Monocyte (primary cell): ENCODE measurements around a stretch of chr7.

GRCh38 chr7:44071661-44073134, 6.8 kb upstream of the PGAM2 start:
- PRO-cap, 2 experiments: no peak in any of the 2 experiments

DNA sequence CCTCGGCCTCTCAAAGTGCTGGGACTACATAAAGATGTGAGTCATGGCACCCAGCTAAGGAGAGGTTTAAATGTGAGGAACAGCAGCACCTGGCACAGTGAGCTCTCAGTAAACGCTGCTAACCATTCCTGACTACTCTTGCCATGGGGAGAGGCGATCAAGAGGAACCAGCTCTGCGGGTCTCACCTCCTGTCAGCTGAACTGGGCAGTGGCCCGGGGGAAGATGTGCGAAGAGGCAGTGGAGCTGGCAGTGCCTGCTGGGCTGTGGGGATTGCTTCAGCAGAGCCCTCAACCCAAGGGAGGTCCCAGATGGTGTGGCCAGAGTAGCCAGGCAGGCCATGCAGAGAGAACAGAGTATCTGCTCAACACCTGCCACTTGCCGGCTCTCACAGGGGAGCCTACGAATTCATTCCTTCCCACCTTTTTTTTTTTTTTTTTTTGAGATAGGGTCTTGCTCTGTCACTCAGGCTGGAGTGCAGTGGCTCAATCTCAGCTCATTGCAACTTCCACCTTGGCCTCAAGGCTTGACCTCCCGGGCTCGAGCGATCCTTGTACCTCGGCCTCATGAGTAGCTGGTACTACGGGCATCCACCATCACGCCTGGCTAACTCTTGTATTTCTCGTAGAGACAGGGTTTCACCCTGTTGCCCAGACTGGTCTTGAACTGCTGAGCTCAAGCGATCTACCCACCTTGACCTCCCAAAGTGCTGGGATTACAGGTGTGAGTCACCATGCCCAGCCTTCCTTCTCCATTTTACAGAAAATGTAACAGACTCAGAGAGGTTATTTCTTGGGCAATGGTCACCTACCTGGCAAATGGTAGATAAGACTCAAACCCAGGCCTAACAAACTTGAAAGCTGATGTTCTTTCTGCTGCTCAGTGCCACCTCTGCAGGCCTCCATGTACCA, 6.8 kb downstream of the POLM start:
- PRO-cap, 2 experiments: no peak in any of the 2 experiments

DNA sequence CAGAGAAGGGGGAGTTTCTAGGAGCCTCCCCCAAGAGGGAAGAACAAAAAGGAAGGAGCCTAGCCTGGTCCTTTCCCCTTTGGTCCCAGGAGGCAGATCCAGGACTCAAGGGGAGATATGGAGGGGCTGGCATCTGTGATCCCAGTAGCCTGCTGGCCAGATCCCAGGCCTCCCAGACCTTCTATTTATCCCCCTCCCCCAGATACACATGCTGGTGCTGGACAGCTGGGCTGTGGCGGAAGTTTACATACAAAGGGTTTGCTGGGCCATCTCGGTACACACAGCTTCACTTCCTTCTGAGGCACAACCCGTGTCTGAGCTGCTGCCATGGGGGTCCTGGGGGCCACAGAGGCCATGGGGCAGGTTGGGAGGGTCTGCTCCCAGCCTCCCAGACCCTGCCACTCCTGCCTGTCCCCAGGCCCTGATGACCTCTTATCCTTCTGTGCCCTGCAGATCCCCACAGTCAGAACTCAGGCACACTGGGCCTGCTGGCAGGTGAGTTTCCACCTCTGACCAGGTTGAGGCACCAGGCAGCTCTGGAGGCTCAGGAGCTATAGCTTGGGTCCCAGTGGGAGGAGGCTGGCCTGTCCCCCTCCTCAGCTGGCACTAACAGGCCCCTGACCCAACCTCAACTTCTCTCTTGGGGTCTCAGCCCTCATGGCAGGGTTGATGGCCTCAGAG, 3.0 kb upstream of the AEBP1 start:
- PRO-cap, 2 experiments: no peak in any of the 2 experiments

- PRO-cap, 2 experiments: no peak in any of the 2 experiments
Measured at GRCh38 chr7:44114737-44115410, 8.5 kb downstream of the POLD2 start.

DNA sequence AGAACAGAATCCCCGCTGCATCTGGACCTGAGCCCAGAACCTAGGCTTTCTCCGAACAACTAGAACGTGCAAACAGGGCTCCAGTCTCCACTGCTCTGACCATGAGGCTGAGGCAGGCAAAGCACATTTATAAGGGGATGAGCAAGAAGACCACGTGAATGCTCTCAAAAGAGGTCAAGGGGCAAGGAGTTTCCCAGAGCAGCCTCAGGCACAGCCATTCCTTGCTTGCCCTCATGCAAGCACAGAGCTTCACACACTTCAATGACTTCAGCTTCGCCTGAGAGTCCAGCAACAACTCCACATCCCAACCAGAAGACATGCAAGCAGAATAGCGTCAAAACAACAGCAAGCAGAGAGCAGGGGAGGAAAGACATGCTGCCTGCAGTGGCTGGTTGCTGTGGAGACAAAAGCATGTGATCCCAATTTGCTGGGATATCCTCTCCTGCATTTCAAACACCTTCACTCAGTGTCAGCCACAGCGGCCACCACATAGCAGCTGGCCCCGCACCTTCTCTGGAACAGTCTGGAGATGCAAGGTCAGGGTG, 60.0 kb upstream of the CAMK2B start:
- PRO-cap, 2 experiments: no peak in any of the 2 experiments

DNA sequence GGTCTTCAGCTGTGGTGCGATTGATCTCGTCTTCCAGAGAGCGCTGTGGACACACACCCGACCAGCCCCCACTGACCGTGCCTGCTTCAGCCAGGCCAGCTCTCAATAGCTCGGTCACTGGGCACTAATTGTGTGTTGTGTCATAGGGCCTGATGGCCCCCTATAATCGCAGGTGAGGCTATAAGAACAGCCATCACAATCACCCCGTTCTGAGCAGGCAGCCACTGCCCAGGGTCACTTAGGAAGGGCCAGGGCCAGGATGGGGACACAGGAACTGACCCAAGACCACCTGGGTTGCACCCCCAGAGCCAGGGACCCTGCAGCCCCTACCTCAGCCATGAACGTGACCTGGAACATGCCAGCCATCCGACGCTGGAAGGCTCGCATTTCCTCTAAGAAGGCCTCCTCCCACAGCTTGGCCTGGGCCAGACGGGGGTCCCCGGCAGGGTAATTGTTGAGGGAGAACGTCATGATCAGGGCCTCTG, 5.2 kb downstream of the NPC1L1 start:
- PRO-cap, 2 experiments: no peak in any of the 2 experiments

DNA sequence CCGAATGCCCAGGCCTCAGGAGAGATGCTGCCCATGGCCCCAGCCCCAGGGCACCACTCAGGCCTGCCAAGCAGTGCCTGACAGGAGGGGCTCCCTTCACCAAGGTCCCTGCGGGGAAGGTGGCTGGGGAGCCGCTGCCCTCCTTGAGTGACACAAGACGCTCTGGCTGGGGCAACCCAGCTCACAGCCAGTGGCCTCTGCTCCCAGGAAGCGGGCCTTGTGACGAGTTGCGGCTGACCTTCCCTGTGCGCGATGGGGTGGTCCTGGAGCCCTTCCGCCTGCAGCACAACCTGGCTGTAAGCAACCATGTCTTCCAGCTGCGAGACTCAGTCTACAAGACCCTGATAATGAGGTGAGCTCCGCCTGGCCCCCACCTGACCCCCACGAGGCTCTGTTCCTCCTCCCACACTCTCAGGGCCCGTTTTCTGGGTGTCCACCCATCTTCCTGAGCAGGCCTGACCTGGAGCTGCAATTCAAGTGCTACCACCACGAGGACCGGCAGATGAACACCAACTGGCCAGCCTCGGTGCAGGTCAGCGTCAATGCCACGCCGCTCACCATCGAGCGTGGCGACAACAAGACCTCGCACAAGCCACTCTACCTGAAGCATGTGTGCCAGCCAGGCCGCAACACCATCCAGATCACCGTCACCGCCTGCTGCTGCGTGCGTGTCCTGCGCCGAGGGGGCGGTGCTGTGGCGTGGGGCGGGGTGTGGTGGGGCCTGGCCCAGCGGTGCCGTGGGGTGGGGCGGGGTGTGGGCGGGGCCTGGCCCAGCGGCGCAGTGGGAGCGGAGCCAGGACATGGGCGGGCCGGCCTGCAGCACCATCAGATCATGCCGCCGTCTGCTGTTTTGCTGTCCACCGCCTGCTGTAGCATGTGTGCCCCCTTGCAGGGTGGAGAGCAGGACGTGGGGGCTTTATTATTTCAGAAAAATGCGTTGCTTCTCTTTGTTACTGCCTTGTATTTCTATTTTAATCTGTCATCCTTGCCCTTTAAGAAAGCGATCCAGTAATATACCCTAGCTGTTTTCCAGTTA, 12.9 kb downstream of the ZMIZ2 start:
- PRO-cap, 2 experiments: no peak in any of the 2 experiments

DNA sequence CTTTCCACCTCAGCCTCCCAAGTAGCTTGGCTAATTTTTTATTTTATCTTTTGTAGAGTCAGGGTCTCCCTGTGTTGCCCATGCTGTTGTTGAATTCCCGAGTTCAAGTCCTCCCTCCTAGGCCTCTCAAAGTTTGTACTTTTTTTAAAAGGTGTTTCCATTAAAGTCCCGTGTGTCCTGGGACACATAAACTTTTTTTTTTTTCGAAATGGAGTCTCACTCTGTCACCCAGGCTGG, 24.3 kb downstream of the PPIA start:
- PRO-cap, 2 experiments: peak in 2 of 2 experiments; most common minus-strand start position 124 of the sequence (in 2)

- PRO-cap, 2 experiments: peak in 2 of 2 experiments; most common minus-strand start chr7:44967421 (in 1)
Measured at GRCh38 chr7:44967321-44967871, 11.4 kb downstream of the MYO1G start.

- PRO-cap, 2 experiments: peak in 1 of 2 experiments; most common minus-strand start chr7:44968118 (in 1)
Measured at GRCh38 chr7:44967872-44968417, 10.9 kb downstream of the MYO1G start.

- PRO-cap, 2 experiments: no peak in any of the 2 experiments
Measured at GRCh38 chr7:45069484-45070280, 19.1 kb downstream of the NACAD start.

GRCh38 chr7:45697757-45698216, 123.6 kb downstream of the ADCY1 start:
- PRO-cap, 2 experiments: no peak in any of the 2 experiments

DNA sequence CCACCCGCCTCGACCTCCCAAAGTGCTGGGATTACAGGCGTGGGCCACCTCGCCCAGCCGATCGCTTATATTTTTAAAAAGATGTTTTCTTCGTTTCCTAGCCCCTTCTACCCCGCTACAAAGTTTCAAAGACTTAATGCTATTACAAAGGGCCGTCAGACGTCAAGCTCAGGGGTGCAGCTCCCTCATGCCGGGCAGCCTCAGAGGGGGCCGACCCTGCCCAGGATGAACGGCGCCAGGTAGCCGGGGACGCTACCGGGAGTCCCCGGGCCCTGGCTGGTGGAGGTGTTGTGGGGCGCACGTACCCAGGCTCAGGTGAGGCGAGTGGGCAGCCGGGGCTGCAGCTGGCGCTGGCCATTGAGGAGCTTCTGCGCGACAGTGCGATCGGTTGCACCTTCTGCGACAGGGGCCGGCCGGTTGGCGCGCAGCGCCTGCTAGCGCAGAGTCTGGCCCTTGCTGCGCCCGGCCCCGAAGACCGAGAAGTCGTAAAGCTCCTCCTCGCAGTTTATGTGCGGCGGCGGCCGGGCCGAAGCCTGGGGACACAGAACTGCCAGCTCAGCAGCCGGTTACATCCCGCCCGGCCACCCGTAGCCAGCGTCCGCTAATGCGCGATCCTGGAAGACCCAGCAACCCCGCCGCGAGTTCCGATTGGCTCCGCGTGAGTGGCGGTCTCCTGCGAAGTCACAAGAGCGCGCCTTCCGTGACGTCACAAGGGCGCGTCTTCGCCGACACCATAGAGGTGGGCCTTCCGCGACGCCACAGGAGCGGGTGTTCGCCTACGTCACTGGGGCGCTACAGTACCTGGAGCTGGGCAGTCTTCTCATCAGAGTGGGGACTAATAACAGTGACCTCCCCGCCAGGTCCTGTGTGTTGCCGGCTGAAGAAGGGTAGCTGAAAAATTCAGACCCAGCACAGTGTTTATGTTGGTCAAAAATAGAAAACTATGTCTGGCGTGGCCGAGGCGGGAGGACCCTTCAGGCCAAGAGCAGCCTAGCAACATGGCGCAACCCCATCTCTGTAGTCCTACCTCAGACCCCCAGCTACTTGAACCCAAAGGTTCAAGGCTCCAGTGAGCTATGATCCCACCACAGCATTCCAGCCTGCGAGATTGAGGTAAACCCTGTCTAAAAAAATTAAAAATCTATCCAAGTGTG, 104.2 kb downstream of the CCDC201 start:
- PRO-cap, 2 experiments: peak in 2 of 2 experiments; most common plus-strand start position 761 of the sequence (in 2); most common minus-strand start position 603 of the sequence (in 2)

- PRO-cap, 2 experiments: no peak in any of the 2 experiments
Measured at GRCh38 chr7:45866049-45866248, 6.9 kb downstream of the CCDC201 start.

DNA sequence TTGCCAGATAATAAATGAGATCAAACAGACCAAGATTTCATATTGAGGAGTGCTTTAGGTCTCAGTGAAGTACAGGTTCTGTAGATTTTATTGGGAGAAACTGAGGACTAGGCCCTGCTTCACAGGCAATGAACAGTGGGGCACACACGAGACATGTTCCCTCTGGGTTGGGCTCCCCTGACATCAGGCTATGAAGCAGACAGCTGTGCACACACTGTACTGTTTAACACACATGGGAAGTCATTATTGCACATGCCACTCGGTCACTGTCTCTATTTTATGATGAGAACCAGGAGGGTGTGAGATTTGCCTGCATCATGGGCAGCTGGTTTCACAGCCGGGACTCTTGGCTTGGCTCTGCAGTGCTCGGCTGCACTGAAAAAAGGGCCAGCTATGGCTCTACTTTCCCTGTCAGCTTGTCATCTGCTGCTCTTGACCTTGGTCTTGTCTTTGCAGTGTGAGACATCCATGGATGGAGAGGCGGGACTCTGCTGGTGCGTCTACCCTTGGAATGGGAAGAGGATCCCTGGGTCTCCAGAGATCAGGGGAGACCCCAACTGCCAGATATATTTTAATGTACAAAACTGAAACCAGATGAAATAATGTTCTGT, 4.3 kb downstream of the IGFBP1 start:
- PRO-cap, 2 experiments: no peak in any of the 2 experiments

GRCh38 chr7:45912462-45912844, 8.6 kb downstream of the IGFBP3 start:
- PRO-cap, 2 experiments: no peak in any of the 2 experiments

DNA sequence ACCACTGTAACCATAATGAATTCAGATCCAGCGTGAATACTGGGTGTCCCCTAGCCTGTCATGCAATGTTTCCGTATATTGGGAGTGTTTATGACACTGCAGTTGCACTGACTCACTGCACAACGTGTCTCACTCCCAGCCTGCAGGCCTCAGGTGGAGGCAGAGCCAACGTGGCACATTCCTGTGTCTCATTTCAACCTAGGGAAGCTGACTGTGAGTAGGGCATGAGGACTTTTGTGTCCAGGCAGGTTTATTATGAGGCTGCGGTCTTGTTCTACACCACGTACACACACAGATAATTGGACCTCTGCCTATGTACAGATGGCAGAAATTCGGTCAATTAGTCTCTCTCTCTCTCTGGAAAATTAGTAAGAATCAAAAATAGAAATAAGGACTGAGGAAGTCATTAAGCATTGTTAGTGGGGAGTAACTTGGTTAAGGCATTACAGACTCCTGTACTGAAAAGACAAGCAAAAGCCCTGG, 299.1 kb upstream of the IGFBP3 start:
- PRO-cap, 2 experiments: no peak in any of the 2 experiments

GRCh38 chr7:47192945-47193427, 388.9 kb downstream of the TNS3 start:
- PRO-cap, 2 experiments: no peak in any of the 2 experiments

DNA sequence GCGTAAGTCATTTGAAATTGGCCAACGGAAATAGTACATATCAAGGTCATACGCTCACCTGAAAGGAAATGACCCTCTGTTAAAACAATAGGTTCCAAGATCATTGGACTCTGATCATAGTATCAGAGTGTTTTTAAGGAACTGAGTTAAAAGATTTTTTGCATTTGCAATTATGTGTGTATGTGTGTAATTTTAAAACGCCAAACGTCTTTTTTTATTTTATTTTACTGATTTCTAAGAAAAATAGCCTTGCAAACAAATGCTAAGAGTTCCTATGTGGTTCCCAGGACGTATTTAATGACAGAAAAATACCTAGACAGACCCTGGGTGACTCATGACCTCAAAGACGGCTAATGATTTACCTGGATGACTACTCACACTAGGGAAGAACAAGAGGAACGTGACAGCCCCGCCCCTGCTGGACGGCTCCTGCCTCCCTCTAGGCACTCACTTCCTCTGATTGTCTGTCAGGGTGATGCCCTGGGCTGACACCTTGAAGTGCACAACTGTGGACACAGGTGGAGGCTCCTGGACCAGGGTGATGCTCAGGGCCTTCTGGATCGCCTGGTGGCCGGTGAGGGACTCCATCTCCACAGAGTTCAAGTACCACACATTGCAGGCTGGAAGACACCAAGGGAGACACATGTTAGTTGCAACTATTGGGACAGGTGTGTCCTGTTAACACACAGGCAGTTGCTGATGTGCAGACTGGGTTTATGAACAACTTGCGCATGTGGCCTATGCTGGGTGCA, 298.5 kb downstream of the TNS3 start:
- PRO-cap, 2 experiments: no peak in any of the 2 experiments

- PRO-cap, 2 experiments: no peak in any of the 2 experiments
Measured at GRCh38 chr7:47315315-47315903, 266.5 kb downstream of the TNS3 start.